ENCODE measurements around the genes ATP5F1E, PHACTR3 and MTG2.

DNA sequence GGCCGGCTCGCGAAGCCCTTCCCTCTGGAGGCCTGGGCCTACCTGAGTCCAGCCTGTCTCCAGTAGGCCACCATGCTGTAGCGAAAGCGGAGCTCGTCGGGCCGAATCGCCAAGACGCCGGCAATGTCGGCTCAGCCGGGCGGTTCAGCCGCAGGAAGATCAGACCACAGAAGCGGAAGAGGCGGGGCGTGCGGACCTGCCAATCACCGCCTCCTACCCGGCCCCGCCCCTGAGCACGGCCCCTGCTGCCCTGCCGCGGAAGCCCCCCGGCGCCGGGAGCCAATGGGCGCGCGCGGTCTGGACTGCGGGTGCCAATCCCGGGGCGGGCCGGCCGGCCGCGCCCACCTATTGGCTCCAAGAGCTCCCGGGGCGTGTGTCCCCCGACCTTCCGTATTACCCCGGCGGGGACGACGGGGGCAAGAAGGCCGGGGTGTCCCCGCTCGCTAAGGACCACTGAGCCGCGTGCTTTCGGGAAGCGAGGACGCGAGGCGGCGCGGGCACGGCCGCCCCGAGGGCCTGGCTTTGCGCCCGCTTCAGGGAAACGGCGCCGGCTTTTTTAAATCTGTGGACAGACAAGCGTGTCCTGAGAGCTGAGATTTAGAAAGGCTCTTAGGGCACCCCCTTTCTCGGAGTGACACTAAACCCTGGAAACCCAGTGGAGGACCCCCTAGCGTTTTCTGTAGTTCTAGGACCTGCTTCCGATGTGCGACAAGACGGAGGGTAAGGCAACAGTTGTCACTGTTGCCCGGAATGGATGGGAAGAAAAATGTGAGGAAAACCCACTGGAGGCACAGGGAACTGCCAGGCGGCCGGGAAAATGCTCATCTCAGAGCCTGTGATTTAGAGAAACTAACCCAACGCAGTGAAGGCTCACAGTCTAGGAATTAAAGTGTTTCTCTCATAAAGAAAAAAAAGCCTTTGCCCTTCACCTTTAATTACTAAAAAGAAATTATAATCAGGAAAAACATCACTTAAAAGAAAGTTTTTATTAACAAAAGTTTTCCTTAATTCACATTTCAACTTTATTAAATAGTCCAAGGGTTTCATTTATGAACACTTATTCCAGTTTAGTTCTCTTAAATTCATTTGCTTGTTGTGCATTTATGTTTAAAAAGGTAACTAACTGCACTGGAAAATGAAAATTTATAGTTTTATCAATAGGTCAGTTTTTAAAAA lies at the start of gene ATP5F1E:
Gene ATP5F1E, minus strand, starts transcription at position 158 of the 1,176 bp plus-strand sequence.
- RAMPAGE, total RNA, result start-site peak on the minus strand centred at position 142 of the sequence, 41 bp wide, 693 and 888 reads in 2 replicates

DNA sequence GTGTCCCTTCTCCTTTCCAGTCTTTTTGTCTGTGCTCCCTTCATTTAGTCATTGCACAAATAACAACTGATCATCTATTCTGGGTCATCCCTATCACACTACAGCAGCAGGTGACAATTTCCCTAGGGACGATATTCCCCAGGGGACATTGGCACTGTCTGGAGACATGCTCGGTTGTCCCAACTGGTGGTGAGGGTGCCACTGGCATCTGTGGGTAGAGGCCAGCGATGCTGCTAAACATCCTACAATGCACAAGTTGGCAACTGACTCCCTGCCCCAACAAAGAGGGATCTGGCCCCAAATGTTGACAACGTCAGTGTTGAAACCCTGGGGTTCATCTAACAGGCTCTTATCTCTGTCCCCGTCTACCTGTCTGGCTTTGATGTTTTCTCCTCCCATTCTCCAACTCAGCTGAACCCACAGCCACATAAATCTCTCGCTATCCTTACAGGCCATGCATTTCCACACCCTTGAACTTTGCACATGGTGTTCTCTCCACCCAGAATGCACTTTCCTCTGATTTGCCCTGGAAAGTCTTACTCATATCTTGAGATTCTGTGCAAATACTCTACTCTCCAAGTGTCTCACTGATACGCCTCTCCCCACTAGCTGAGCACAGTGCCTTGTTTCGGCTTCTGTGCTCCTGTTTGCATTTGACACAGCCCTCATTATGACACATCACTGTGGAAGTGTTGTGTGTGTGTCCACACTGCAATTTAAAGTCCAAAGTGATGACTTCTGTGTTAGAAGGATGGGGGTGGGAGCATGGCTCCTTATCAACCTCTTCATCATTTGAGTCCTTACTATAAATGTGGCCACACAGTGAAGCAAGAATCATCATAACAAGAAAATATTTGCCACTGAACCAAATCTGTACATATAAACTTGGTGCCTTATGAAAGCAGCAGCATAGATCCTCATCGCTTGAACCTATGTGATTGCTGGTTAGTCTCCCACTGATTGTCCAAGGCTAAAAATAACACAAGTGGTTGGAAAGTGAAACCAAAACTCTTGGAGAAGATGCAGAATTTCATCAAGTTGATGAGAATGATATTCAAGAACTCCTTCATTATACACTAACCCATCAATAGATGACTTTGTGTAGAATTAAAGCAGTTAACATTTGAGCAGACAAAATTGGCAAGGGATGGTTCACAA lies 5.4 kb upstream of the PRELID3B start:
- RAMPAGE, total RNA, result no peak

- RAMPAGE, total RNA, result no peak
Observed at GRCh38 chr20:59123602-59124152, 39.9 kb upstream of the ZNF831 start.

DNA sequence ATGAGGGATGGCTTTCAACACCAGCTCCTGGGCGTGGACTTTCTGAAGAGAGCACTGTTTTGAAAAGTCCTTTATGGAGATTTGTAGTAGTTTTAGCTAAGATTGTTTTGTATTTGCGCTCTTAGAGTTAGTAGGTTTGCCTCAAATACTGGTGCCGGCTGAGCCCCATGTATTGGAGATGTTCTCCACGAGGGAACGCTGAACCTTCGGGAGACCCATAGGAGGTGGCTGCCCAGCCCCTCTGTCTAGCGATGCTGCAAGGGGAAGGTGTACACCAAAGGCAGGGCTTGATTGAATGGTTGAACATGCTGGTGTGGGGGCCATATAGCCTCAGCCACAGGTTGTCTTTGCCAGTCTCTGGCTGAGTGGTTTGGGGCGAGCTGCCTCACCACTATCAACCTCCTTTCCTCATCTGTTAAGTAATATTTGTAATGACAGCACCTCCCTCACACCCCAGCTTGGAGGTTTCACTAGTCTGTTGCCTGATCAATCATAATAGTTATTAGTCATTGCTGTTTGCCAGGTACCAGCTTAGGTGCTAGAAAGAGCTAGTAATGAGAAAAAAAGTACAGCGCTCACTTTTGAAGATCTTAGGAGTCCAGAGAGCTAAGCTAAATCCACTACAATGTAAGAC lies 11.9 kb upstream of the ZNF831 start:
- RAMPAGE, total RNA, result no peak

- RAMPAGE, total RNA, result no peak
Observed at GRCh38 chr20:59603711-59604576, at the start of gene PHACTR3. Gene PHACTR3, plus strand, starts transcription at chr20:59604540.

DNA sequence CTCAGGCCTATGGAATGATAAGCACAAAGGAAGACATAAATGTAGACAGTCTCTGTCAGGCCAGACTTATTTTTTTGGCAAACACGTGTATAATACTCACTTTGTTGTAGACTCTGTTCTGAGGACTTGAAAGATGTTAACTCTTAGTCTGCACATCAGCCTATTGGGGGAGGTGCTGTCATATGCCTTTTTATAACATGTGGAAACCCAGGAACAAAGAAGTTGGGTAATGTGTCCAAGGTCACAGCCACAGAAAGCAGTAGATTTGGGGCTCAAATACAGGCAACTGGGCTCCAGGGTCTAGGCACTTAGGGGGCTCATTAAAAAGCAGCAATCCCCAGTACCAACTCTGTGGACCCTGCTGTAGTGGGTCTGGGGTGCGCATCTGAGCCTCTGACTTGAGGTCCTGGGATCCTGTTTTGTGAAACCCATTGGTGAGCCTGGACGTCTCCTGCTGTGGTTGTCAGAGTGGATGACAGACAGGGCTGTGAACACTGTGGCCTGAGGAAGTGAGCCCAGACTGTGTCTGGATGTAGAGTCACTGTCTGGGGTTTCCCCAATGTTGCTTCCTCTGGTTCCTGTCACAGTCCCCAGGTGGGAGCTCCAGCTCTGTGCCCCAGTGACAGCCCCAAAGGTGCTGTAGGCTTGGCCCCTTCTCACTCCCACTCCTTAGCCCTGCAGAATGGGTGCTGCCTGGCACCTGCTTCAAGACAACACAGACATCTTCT lies 50.1 kb downstream of the CDH26 start:
- RAMPAGE, total RNA, result no peak

DNA sequence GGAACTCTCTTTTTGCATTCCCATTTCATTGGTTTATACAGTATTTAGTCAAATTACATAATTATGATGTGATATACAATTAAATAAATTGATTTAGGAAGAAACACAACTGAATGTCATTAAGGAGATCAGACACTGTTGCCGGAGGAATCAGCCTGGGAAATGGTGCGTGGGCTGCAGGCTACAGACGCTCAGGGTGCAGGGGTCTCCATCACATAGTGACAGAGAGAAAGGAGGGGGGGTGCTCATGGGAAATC lies 391.7 kb upstream of the CDH4 start:
- RAMPAGE, total RNA, result no peak

- RAMPAGE, total RNA, result no peak
Observed at GRCh38 chr20:61253613-61254625, 1.9 kb downstream of the CDH4 start.

DNA sequence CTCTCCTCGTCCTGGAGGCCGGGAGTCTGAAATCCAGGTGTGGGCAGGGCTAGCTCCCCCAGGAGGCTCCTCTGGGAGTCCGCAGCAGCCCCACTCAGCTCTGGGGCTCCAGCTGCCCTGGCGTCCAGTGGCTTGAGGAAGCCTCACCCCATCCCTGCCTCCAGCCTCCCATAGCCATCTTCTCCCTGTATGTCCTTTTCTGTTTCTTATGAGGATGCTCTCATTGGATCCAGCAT lies 387.1 kb downstream of the TAF4 start:
- RAMPAGE, total RNA, result no peak

DNA sequence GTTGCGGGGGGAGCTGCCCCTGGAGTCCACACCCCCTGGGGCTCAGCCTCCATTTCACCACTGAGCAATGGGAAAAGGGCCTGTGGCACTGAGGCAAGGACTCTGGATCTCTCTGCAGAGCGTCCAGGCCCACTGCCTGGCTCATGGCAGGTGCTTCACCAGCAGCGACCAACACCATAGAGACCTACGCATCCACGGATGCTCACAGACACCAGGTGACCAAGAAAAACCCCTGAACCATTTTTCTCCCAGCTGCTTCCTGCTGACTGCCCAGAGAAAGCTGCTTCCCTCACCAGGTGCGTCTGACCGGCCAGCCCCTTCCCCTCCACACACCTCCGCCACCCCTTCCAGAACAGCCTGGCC lies 54.0 kb downstream of the TAF4 start:
- RAMPAGE, total RNA, result no peak

DNA sequence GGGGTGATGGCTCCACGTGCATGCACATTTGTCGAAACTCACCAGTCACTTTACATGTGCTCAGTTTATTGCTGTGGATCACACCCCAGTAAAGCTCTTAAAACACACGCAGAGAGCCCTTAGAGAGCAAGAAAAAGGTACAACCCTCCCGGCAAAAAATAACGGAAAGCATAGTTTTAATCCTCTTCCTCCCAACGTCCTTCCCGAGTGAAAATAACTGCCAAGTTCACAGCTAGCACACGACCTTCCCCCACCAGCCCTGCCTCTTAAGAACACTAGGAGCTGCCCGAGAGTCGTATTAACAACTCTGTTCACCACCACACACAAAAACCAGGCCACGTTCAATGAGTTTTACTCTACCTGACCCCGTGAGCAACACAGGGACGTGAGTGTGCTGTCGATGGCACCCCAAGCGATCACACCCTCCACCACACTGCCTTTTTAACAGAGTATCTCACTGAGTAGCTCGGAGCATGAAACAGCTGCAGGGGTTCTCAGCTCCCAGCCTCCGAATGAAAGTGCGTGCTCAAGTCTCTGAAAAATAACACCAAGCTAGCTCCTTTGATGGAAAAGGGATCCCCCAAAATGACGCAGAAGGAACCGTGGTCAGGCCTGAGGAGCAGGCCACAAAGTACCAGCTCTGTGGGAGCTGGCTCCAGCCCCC lies 39.6 kb downstream of the TAF4 start:
- RAMPAGE, total RNA, result no peak

- RAMPAGE, total RNA, result no peak
Observed at GRCh38 chr20:62040152-62040687, 25.5 kb downstream of the TAF4 start.

GRCh38 chr20:62122801-62123421 lies 636 bp downstream of the LSM14B start:
- RAMPAGE, total RNA, result no peak

DNA sequence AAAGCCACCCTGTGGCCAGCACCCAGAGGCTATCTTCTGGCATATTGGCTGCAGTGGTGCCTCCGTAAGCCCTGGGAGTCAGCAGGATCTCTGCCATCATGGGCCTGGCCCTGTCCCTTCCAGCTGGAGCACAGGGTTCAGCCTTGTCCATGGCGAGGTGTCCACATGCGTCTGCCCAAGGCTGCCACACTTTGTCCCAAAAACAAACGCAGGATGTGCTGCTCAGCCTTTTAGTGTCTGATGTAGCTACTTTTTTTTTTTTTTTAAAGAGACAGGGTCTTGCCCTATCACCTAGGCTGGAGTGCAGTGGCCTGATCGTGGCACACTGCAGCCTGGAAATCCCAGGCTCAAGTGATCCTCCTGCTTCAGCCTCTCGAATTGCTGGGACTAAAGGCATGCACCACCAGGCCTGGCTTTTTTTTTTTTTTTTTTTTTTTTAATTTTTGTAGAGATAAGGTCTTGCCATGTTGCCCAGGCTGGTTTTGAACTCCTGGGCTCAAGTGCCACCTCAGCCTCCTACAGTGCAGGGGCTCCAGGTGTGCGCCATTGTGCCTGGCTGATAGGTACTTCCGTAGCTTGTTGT lies 15.2 kb upstream of the MTG2 start:
- RAMPAGE, total RNA, result no peak

DNA sequence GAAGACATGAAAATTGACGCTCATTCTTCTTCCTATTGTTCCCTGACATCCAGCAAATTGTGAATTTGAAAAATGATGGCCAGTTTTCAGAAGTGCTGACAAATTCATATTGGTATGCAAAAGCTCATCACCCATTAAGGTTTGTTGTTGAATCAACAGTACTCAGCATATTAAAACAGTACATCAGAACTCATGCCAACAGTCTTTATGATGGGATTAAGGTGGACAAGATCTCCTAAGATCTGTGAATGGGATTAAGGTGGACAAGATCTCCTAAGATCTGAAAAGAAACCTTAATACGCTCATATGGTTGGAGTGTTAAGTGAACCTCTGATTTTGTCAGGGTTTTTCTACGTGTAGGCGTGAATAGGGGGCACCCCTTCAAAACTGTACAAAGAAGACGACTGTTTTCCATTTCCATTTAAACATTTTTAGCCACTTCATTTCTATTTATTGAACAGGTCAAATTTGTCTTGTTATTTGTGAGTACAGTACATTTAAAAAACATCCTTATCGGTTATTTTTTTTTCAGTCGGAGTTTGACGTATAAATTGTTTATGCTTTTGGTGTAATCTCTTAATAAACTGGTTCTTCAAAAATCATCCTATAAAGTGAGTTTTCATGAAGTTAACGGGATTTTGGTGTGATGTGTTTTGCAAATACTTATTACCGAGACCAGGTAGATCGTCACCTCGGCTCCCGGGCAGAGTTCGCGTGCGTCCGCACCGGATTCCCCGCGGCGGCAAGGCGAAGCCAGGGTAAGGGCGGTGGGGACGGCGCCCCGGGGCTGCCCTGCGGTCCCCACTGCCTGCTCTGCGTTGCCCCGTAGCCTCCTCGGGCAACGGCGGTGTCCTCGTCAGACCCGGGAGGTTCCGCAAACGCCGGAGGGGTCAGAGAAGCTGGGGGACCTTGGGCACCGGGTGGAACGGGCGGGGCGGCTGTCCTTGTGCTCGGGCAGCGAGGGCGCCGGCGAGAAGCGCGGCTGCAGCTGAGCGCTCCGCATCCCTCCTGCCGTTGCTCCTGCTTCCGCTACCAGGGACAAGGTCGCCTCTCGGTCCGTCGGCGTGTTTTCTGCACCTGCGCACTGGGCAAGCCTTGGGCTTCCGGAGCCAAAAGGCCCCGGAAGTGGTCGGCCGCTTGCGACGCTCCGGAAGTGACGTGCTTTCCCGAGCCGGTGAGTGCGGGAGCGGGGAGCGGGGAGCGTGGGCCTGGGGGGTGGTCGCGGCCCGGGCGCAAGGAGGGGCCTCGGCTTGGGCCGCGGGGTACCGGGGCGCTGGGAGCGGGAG lies at the start of gene MTG2:
Gene MTG2, plus strand, starts transcription at position 1,145 of the 1,286 bp plus-strand sequence.
- RAMPAGE, total RNA, result start-site peak on the plus strand centred at position 1,153 of the sequence, 27 bp wide, 136 and 107 reads in 2 replicates

DNA sequence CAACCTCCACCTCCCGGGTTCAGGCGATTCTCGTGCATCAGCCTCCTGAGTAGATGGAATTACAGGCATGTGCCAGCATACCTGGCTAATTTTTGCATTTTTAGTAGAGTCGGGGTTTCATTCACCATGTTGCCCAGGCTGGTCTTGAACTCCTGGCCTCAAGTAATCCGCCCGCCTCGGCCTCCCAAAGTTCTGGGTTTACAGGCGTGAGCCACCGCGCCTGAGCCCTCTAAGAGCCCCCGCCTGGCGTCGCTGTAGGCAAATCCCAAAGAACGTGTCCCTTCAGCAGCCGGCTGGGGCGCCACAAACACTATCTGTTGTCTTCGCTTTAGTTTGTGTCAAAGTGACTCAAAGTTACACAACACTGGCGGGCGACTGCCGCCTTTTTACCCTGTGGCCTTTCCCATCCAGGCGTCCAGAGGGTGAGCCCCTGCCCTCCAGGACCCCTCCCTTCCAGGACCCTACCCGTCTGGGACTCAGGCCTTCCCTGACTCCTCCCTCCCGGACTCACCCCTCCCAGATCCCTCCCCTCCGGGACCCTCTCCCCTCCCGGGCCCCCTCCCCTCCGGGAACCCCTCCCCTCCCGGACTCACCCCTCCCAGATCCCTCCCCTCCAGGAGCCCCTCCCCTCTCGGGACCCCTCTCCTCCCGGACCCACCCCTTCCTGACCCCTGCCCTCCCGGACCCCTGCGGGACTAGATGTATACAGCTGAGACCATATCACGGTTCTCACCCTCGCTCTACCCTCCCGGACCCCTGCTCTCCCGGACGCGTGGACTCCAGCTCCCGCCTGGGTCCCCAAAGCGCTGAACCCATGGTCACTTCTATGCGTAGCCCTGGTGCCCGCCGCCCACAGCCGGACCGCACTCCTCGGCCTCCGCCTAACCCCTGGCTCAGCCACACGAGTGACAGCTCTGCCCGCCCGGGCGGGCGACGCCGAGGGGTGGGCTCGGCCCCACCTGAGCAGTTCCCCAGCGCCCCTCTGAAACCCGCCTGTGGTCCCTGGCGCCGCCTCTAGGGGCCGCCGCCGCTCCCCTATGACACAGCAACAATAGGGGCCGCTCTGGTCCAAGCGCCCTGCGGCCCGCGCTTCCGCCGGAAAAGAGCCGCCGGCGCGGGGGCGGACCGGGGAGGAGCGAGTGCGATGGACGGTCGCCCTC lies 696 bp upstream of the ADRM1 start:
- RAMPAGE, total RNA, result no peak

DNA sequence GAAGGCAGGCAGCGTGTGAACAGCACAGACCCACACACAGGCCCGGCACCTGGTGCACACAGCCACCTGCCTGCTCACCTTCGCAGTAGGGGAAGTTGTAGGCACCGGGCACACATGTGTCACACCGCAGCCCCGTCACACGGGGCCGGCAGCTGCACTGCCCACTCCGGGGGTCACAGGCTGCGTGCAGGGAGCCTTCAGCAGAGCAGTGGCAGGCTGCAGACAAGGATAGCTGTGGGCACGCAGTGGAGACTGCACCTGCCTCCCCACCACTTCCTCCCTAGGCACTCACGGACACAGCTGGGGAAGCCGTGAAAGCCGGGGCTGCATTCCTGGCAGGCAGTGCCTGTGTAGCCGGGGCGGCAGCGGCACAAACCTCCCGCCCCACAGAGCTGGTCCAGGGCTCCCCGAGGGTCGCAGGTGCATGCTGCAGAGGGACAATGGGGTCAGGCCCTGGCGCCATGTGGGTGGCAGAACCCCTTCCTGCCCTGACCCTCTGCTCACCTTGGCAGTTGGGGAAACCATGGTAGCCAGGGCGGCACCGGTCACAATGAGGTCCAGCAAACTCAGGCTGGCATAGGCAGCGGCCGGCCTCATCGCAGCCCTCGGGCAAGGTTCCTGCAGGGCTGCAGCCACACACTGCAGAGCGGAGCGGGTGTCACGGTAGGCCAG lies 29.5 kb downstream of the LAMA5 start:
- RAMPAGE, total RNA, result no peak

- RAMPAGE, total RNA, result no peak
Observed at GRCh38 chr20:62360685-62361695, 6.1 kb downstream of the LAMA5 start.

DNA sequence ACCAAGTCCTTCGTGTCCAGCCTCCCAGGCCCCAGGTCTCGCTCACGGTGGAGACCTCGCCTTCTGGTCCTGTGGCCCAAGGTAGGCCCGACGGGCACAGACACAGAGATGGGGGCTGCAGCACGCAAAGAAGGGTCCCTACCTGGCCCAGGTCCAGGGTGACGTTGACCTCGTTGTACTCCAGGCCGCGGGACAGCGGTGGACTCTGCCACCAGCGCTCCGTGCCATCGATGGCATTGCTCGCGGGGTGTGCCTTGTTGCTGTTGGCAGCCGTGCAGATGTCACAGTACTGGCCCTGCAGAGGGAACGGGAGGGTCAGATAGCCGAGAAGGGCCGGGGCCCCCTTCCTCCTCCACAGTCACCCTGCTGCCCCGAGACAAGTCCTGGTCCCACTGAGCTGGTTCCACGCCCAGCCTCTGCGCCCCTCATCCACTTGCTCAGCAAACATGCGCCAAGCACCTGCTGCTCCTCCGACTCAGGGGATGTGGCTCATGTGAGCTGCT lies 4.8 kb downstream of the LAMA5 start:
- RAMPAGE, total RNA, result no peak

DNA sequence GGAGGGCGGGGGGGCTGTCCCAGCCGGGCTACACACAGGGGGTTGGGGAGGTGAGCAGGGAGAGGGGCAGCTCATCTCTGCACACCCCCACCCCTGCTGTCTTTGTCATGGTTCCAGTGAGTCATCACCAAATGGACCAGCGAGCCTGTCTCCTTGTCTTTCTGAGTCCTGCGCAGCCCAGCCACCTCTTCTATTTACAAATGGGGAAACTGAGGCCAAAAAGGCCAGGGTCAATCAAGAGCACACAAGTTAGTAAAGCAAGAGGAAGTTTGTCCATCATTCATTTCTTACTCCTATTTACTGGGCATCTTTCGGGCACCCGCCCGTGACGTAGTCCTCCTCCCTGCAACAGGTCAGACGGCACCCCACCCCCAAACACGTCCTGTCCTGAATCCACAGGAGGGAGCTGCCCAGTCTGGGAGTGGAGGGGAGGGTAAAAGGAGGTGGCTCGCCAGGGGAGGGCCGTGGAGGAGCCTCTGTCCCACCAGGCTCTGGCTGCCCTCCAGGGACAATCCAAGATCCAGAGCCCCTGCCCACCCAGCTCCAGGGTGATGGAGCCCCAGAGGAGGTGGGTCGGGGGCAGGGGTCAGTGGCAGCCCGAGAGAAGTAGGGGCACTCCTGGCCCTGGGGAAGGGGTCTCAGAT lies 2.4 kb upstream of the LAMA5 start:
- RAMPAGE, total RNA, result no peak